Endometrial microvascular endothelial cells (primary cell): ENCODE measurements around the gene MXD3.

DNA sequence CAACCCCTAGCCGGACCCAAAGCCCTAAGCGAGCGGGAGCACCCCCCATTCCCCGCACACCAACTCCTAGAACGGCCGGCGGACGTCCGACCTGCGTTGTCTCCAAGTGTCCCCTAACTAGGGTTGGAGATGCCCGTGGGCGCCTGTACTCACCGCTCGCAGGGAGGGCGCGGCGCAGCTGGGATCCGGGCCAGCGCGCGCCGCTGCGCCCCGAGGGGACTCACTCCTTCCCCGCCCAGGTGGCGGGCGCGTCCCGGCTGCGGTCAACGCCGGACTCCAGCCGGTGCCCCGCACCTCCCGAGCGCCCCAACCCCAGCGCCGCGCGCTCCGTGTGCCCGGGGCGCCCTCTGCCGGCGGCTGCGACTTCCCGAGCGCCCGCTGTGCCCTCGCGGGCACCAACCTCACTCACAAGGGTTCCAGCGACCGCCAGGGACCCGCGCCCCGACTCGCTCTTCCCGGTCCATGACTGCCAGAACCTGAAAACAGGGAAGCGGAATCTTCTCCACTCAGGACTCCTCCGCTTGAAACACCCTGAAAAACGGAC lies 583 bp upstream of the DRD1 start:
- RAMPAGE, long total RNA, result no peak

GRCh38 chr5:175603992-175604508 lies 53.8 kb upstream of the HRH2 start:
- RAMPAGE, long total RNA, result no peak

DNA sequence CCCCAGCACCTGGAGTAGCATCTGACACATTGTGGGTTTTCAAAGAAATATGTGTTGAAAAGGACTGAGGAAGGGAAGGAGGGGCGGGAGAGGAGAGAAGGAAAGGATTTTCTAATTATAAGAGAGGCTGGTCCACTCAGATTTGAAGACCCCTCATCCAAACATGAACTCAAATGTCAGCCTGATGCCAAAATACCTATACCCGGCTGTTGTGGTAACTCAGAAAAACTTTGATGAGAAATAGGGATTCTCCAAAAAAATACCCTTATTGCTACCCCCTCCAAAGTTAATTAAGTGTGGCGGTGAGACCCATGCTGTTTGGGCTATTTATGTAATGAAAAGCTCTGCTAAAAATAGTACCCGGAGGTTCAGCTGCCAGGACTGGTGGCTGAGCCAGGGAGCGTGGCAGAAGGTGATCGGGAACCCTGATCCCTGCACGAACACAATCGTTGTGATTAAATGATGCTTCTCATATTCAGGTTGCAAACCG lies 23.0 kb downstream of the HRH2 start:
- RAMPAGE, long total RNA, result no peak

- RAMPAGE, long total RNA, result no peak
Observed at GRCh38 chr5:175696364-175696743, 38.5 kb downstream of the HRH2 start.

- RAMPAGE, long total RNA, result no peak
Observed at GRCh38 chr5:175861100-175861831, 10.1 kb upstream of the CPLX2 start.

- RAMPAGE, long total RNA, result no peak
Observed at GRCh38 chr5:176060698-176061396, 92.7 kb upstream of the THOC3 start.

DNA sequence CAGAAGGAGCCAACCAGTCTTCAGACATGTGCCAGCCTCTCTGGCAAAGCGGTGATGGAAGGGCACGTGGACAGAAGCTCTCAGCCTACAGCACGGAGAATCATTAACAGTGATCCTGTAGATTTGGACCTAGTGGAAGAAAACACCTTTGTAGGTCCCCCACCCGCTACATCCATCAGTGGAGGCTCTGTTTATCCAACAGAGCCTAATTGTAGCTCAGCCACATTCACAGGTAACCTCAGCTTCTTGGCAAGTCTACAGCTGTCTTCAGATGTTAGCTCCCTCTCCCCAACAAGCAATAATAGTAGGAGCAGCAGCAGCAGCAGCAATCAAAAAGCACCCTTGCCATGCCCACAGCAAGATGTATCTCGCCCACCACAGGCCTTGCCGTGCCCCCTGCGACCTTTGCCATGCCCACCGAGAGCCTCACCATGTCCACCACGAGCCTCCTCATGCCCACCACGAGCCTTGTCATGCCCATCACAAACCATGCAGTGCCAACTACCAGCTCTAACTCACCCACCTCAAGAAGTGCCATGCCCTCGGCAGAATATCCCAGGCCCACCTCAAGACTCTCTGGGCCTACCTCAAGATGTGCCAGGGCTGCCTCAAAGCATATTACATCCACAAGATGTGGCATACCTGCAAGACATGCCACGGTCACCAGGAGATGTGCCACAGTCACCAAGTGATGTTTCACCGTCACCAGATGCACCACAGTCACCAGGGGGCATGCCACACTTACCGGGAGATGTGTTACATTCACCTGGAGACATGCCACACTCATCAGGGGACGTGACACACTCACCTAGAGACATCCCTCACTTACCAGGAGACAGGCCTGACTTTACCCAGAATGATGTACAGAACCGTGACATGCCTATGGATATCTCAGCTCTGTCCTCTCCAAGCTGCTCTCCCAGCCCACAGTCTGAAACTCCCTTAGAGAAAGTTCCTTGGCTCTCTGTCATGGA lies 51.9 kb downstream of the SIMC1 start:
- RAMPAGE, long total RNA, result no peak

GRCh38 chr5:176359753-176360123 lies 1.8 kb downstream of the KIAA1191 start:
- RAMPAGE, long total RNA, result no peak

DNA sequence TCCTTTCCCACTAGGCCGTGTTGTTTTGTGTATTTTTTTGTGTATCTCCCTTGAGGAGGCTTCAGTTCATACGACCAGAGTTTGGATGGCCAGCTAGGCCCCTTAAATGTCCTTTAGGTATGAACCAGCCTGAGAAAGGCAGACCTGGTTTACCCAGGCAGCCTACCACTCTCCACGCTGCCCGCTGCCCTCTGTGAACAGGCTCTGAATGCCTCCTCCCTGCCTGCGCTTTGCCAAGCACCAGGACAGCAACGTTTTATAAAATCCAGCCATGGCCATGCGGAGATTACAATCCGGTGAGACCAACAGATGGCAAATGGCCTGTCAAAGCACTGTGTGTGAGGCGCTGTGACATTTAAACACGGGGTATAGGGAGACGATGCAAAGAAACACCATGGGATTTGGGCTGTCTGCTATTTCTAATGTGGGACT lies 667 bp upstream of the CLTB start:
- RAMPAGE, long total RNA, result no peak

- RAMPAGE, long total RNA, result start-site peak on the plus strand at chr5:176447849-176447926, 7 and 11 reads in 2 replicates
Observed at GRCh38 chr5:176446954-176448077, 869 bp upstream of the FAF2 start.

DNA sequence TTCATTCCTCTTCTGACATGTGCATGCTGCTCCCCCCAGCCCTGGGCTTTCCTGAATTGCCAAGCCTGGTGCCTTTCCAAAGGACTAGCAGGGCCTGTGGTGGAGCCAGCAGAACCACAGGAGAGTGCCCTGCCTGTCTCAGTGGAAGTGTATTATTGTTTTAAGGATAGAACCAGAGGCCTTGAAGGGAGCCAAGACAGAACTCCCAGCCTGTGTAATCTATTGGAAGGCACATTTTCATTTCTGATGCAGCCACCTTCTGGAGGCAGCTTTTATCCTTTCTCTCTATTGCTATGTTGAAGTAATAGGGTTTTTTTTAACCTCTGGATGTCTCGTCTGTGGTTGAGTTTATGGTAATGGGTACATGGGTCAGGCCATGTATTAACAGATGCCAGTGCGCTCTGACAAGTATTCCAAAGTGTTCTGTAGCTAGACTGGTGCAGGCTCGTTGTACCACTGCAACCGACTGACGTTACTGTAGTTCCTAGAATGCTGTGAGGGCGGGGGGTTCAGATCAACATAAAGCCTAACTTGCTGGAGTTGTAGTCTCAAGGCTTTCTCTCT lies 29.2 kb downstream of the RNF44 start:
- RAMPAGE, long total RNA, result no peak

- RAMPAGE, long total RNA, result no peak
Observed at GRCh38 chr5:176536372-176536814, 809 bp downstream of the RNF44 start.

DNA sequence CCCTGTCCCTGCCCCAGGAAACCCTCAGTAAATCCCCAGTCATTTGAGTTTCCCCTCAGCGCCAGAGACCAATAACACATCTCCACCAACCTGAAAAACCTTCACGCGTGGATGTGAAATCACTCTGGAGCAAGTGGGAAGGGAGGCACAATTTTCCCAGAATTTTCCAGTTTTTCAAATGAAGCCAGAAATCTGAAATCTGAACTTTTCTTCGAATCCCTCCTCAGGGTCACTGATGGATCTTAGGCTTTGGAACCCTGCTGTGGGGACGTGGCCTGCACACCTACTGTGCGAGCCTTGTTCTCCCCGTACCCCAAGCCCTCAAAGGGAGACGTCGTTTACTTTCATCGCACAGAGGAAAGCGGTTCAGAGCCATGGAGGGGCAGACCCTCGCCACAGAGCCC lies 3.5 kb upstream of the RNF44 start:
- RAMPAGE, long total RNA, result no peak

GRCh38 chr5:176651984-176652600 lies 4.8 kb downstream of the TSPAN17 start:
- RAMPAGE, long total RNA, result no peak

- RAMPAGE, long total RNA, result no peak
Observed at GRCh38 chr5:176676021-176676742, 28.9 kb downstream of the TSPAN17 start.

GRCh38 chr5:176822949-176823551 lies 12.7 kb downstream of the UNC5A start:
- RAMPAGE, long total RNA, result no peak

DNA sequence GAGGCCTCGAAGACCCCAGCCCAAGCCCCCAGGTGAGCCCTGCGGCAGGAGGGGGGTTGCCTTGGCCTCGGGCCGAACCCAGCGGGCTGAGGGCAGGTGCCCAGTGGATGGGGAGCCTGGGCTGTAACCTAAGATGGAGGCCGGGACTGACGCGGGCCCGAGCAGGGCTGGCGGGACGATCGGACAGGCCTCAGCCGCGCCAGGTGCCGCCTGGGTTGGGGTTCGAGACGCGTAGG lies 532 bp upstream of the NSD1 start:
- RAMPAGE, long total RNA, result no peak

- RAMPAGE, long total RNA, result no peak
Observed at GRCh38 chr5:177304155-177304928, 743 bp downstream of the PRELID1 start.

GRCh38 chr5:177306820-177307318 lies 3.3 kb downstream of the PRELID1 start:
- RAMPAGE, long total RNA, result no peak

- RAMPAGE, long total RNA, result start-site peak on the minus strand at chr5:177311880-177311906, 34 and 32 reads in 2 replicates
Observed at GRCh38 chr5:177311558-177312719, at the start of gene MXD3. Gene MXD3 (minus strand): TSS chr5:177311898.